Vein endothelial cell (primary cell): ENCODE measurements around the genes TIMM8A, ARMCX6, BEX5, TMSB15A, BEX3 and TMSB15B.

GRCh38 chrX:100593505-100593748 lies 8.7 kb downstream of the TNMD start:
- CAGE, long polyA plus RNA, result no peak

- CAGE, long polyA plus RNA, result no peak
Measured at GRCh38 chrX:100649509-100650279, 5.7 kb downstream of the SRPX2 start.

DNA sequence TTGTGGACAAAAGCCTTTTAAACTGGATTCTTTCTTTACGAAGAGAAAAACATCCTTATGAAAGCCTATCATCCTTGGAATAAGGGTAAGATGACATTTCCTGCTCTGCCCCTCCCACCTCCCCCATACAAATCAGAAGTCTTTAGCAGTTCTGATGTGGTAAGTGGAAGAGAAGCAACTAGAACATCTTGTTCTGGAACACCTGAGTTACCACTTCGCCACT lies 4.4 kb downstream of the XKRX start:
- CAGE, long polyA plus RNA, result no peak

GRCh38 chrX:101029127-101029690 lies 22.7 kb downstream of the TRMT2B start:
- CAGE, long polyA plus RNA, result no peak

GRCh38 chrX:101348279-101349297 lies at the start of gene TIMM8A:
Gene TIMM8A, minus strand, starts transcription at chrX:101348742.
- CAGE, long polyA plus RNA, result start-site peak on the minus strand at chrX:101348681-101348742, 516 and 293 reads in 2 replicates

GRCh38 chrX:101406891-101407655 lies 652 bp downstream of the GLA start:
- CAGE, long polyA plus RNA, result no peak

DNA sequence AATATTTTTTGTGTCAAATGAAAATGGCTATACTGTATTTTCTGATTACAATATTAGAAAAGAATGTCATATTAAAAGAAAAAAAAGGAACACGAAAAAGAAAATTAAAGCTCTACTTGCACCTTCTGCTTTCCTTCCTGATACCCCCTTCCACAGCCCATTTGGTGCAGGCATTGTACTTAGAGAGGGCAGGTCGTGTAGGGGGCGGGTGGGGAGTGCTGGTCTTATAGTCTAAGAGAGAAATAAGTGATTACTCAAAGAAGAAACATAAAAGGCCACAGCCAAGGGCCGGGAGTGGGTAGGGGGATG lies 459 bp upstream of the ARMCX4 start:
- CAGE, long polyA plus RNA, result no peak

GRCh38 chrX:101616475-101616941 lies 1.3 kb downstream of the ARMCX6 start:
- CAGE, long polyA plus RNA, result no peak

DNA sequence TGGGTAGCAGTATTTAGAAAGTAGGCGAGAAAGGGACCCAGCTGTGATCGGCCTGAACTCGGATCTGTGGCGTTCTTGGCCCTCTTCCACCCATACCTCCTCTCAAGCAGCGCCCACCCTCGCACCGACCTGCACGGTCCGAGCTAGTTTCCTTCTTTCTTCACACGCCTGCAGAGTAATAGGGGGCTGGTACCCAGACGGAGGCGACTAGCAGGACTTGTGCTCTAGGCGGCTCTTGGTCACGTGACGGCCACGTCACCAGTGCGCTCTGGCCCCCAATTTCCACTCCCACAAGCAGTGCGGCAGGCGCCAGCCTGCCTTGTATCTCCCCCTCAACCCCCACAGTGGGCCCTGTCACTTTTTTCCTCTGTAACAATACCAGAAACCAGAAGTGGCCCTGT lies at the start of gene ARMCX6:
TSS of gene ARMCX6 (minus strand) at position 245 of the 401 bp plus-strand sequence.
- CAGE, long polyA plus RNA, result start-site peak on the minus strand centred at position 190 of the sequence, 77 bp wide, 172 and 128 reads in 2 replicates

GRCh38 chrX:101626131-101626759 lies 3.3 kb downstream of the ARMCX3 start:
- CAGE, long polyA plus RNA, result no peak

GRCh38 chrX:102155710-102156501 lies at the start of gene BEX5:
Gene BEX5, minus strand, starts transcription at chrX:102155977.
- CAGE, long polyA plus RNA, result no peak

- CAGE, long polyA plus RNA, result no peak
Measured at GRCh38 chrX:102516210-102517156, at the start of gene TMSB15A. Gene TMSB15A, minus strand, starts transcription at chrX:102516739.

- CAGE, long polyA plus RNA, result no peak
Measured at GRCh38 chrX:102547037-102547585, 30.6 kb upstream of the TMSB15A start.

DNA sequence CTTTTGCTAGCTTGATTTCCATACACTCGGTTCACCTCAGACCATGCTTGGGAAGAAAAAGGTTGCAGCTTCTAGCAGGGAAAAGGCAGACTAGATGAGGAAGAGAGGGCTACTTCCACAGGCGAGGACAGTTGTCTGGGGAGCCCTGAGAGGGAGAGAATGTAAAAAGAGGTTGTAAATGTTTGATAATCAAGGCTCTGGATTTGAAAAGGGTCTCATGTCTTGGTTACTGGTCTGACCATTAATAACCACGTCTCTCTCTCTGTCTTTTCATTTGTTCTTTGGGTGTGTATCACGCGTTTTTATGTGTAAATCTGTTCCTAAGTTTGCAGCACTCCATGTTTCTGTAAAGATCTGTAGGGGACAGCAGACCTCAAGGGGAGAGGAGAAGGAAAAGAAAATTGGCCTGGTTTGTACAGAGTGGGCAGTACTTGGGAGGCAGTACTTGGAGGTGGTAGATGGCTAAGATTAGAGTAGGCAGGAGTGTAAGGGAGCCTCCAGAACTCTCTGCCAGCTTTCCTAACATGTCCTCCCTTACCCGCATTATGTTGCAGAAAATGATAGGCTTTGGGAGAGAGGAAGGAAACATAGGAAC lies 781 bp downstream of the ARMCX5 start:
- CAGE, long polyA plus RNA, result no peak

DNA sequence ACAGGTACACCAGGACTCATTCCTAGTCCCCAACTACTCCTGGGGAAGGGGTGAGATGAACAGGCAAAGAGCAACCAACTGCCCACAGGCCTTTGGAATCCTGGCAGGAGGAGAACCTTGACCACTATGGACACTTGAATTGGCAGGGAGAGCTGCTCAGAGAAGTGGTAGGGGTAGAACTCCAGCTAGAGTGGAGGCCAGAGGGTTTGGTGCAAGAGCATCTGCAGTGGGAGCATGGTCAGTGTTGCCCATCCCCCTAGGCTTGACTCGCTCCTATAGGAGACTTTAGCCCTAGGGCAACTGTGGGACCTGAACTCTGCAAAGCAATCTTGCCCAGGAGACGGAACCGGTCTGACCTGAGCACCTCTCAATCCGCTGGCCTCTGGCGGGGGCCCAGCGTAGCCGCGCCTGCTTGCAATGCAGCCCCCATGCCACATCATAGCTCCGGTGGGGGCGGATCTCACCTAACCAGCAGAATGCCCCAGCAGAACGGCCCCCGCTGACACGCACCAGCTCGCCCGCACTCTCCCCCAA lies 5.5 kb downstream of the BEX4 start:
- CAGE, long polyA plus RNA, result no peak

- CAGE, long polyA plus RNA, result no peak
Measured at GRCh38 chrX:103372989-103373392, 3.3 kb upstream of the BEX3 start.

DNA sequence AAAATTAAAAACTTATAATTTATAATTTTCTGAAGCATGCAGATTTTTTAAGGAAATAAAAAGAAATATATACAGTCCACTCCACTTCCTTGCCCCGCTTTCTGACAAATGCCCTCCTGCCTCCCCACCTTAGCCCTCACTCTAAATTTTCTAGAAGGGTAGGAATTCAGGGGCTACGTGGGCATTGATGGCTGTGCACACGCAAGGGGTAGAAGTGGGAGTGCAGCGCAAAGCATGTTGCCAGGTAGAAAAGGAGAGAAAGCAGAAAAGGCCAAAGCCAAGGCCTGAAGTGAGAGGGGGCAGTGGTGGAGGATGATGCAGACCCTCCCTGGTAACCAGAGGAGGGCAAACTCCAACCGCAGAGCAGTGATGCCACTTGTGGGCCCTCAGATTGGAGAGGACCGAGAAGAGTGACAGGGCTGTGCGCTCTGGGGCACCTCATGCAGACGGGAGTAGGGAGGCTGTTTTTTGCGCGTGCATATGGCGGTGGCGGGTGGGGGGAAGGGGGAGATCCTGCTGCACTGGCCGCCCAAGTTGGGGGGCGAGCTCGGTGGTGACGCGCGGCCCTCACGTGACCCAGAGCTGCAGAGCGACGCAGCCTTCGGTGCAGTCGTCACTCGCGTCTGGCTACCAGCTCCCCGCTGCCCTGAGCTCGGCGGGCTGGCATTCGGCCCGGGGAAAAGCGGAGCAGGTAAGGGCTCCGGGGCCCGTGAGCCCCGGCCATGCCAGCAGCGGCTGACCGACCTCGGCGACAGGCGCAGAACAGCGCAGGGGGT lies at the start of gene BEX3:
TSS of gene BEX3 (plus strand) at position 616 of the 776 bp plus-strand sequence.
- CAGE, long polyA plus RNA, result start-site peak on the plus strand centred at position 622 of the sequence, 89 bp wide, 381 and 404 reads in 2 replicates

DNA sequence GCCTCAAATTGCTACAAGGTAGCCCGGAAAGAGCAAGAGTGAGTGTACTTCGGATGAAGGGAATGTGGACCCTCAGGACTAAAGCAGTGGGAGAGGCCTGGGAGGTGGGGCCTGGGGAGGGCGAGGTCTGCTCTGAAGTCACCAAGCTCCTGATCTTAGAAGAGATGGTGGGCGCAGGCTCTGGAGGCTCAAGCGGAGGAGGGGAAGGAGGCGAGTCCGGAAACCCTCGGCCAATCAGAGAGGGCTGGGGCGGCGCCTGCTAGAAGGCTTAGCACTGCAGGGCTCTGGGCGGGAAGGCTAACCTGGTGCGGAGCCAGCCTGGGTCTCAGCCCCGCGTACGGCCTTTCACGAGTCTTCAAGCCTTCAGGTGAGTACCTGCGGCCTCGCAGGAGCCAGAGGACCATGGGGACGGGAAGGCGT lies at the start of gene TMSB15B:
TSS of gene TMSB15B (plus strand) at position 271 of the 420 bp plus-strand sequence.
- CAGE, long polyA plus RNA, result no peak

DNA sequence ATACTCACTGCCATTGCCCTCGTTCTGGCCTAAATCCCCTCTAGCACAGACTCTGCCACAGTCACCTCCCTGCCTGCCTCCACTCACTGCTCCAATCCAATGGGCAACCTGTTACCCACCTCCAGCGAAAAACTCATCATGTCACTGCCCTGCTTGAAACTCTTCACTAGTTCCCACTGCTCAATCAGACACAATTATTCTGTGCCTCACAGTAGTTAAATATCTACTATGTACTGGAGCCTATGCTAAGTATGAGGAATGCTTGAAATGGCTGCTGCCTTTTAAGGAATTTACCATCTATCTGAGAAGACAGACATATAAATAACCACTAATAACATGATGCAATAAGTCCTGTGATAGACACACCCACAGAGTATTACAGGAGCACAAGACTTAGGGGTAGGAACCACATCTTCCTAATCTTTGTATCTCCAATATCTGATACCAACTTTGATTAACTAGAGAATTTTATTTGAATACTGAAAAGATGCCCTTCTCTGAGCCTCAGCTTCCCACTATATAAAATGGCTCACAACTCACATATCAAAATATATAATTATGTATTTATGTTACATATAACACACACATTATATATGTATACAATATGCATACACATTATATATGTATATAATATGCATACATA lies 21.1 kb downstream of the SLC25A53 start:
- CAGE, long polyA plus RNA, result no peak

GRCh38 chrX:104136208-104136723 lies 20.5 kb downstream of the SLC25A53 start:
- CAGE, long polyA plus RNA, result no peak